GM19239 (cell line): ENCODE measurements around a stretch of chr2.

GRCh38 chr2:160492427-160493215, 986 bp downstream of the RBMS1 start:
- RRBS = 4% methylated on average over 26 of the region's 65 CpGs

- RRBS = no CpG with 5 or more reads among the region's 2 CpGs
These were observed 17.0 kb upstream of the RBMS1 start for GRCh38 chr2:160510534-160511006.

- RRBS = no CpG with 5 or more reads among the region's 6 CpGs
These were observed 319.9 kb upstream of the RBMS1 start for GRCh38 chr2:160813487-160813977.

DNA sequence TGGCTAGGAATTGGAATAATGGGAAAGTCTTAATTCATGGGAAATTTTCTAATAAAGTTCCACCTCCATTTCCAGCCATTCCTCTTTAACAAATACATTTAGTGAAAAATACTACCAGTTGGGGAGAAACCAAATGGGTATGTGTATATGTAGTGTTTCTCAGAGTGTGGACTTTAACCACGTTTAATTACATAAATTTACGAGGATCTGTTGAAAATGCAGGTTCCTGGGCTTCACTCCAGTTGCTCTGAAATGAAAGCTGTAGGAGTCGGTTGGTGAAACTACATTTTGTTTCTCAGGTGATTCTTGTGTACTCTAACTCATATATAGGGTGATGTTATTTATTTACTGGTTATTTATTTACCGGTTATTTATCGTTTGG, 469 bp upstream of the TANK start:
- RRBS = no CpG with 5 or more reads among the region's 5 CpGs

GRCh38 chr2:161162500-161163470, 2.6 kb downstream of the TANK start:
- RRBS = no CpG with 5 or more reads among the region's 3 CpGs

DNA sequence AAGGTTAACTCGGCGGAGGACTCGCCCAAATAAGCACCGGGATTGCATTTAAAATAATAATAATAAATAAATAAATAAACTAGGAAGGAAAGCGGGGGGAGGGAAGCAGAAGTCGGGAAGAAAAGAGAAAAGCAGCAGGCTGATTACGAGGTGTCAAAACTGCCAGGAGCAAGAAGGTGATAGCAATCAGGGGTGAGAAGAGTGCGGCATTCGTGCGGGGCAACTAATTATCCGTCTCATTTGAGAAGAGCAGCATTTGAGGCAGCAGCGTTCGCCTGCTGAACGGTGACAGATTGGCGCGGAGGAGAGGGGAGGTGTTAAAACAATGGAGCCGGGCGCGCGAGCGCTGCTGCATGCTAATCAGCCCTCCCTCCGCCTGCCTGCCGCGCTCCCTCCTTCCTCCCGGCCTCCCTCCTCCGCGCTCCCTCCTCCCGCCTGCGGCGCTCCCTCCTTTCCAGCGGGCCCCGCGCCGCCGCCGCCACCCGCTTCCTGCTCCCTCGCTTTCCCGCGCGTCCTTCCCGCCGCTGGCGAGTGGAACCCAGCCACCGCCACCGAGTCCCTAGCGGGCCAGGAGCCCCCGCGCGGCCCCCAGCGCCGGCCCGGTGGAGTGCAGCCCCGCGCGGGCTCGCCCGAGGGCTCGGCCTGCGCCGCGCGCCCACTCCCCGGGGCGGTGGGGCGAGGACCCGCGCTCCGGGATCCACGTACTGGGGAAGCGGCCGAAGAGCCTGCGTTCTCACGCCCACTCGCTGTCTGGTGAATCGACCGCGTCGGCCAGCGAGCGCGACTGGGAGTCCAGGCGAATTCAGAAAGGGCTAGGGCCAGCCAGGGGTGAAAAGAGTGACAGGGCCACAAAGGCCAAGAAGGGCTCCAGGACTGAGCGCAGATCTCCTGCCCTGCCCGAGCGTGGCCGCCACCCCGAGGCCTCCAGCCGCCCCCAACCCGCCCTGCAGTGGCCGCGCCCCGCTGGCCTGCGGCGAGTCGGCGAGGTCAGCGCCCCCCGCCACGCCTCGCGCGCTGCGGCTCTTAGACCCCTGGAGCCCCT, 69.5 kb upstream of the PSMD14 start:
- RRBS = 2% methylated on average over 21 of the region's 104 CpGs

- RRBS = no CpG with 5 or more reads among the region's 6 CpGs
These were observed 50.9 kb upstream of the PSMD14 start for GRCh38 chr2:161257311-161257731.

GRCh38 chr2:161280973-161281453, 27.2 kb upstream of the PSMD14 start:
- RRBS = no CpG with 5 or more reads among the region's 17 CpGs

- RRBS = no CpG with 5 or more reads among the region's 8 CpGs
These were observed 60.4 kb downstream of the DPP4 start for GRCh38 chr2:162013415-162014133.

DNA sequence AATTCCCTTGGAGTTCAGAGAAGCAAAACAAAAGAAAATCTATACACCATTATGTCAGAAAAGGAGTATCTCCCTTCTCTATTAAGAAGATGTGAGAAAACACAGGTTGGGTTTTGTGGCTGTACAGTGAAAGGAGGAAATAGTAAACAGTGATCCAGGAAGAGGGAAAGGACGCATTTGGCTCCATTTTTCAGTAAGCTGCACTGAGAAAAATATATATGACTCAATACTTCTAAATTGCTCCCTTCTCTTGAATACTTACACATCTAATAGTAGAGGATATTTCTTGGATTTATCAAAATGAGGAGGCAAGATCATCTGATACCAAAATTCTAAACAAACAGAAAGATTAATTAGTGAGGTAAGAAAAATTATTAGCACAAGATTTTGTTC, 59.9 kb downstream of the DPP4 start:
- RRBS = no CpG with 5 or more reads among the region's 1 CpG

GRCh38 chr2:162328849-162329250, 10.4 kb upstream of the IFIH1 start:
- RRBS = no CpG with 5 or more reads among the region's 5 CpGs

- RRBS = no CpG with 5 or more reads among the region's 46 CpGs
These were observed 387.6 kb downstream of the FIGN start for GRCh38 chr2:163347910-163348879.

- RRBS = no CpG with 5 or more reads among the region's 3 CpGs
These were observed 8.0 kb downstream of the FIGN start for GRCh38 chr2:163727922-163728139.

DNA sequence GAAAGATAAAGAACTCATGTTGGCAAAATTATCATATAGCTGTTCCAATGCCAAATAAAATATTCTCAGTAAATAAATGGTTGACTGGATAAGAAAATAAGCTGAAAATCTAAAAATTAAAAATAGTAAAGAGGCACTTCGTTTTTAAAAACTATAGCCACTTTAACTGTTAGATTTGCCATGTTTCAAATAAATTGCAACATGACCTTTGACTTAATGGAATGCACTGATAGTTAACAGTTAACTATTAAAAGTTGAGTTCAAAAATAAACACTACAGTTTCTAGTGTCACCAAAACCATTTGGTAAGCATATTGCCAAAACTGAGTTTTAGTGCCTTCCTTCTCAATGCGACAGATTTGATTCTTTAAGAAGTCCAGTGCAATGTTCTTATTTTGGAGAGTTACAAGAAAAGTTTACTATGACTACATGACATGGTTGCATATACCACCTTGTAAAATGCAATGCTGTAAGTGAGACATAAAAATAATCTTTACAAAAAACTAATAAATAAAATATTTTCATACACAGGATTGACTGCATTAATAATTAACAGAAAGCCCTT, 54.0 kb downstream of the GRB14 start:
- RRBS = no CpG with 5 or more reads among the region's 2 CpGs

DNA sequence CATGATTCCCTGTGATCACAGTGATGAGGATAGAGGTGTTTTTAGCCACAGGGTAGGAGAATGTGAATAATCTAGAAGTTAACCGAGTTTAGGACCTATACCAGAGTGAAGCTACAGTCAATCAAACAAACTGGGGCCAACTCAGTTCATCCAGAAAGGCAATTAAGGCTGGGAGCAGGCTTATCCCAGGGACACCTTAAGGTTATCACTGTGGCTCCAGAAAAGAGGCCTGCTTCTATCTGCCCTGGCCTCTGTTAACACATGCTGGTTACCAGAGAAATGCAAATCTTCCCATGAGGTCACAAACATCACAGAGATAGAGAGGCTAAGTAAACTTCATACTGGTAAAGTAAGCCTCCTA, 93.2 kb upstream of the GRB14 start:
- RRBS = no CpG with 5 or more reads among the region's 1 CpG

DNA sequence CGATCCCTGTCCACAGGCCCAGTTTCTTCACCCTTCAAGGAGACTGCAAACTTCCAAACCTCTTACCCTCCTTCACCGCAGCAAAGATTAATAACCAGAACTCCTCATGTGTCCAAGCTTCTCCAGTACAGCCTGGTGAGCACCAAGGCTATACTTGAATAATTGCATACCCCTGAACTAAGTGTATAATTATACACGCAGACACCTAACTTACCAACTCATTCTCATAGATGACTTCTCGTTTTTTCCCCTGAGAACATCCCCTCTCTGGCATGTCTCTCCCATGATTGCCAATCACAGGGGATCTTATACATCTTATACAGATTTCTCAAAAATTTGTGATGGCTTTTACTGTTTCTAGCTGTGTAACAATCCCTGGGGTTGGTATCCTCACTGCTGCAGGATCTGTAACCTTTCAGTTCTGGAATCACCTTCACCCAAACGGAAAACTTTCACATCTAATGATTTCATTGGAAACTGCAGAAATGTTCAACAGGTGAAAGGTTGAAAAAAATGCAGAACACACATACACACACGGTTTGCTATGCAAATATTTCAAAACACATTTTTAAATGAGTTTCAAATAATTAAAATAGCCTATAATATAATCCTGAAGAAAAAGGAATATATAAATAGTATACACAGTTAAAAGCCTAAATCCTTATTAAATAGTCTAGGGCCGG, 18.1 kb downstream of the COBLL1 start:
- RRBS = no CpG with 5 or more reads among the region's 7 CpGs

DNA sequence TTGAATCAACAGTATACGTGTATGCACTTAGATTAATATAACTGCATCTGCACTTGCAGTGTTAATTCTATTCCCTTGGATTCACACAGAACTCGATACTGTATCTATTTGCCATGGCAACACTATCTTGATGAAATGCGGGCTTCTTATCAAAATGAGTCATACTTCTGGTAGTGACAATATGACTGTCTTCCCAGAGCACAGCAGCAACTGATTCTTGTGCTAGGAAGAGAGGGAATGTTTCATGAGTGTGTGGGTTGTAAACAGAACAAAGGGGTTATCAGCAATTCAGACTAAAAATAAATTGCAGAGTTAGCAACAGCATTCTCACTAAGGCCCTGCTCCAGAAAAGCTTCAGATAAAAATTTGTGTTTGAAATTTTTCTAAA, 99.7 kb upstream of the SLC38A11 start:
- RRBS = no CpG with 5 or more reads among the region's 3 CpGs

DNA sequence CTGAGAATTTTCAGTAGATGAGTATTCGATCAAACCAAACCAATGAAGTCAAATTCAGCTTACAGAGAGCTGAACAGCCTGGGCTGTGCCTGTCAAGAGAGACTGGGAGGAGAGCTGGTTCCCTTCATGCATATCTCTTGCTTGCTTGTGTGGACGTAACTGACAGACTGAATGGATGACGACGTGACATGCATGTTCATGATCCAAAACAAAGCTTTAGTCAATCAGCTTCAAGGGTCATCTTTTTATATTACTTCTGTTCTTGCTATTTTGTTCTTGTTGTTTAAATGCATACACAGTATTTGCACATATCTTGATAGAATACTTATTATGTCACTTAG, 145.2 kb downstream of the GALNT3 start:
- RRBS = no CpG with 5 or more reads among the region's 4 CpGs

GRCh38 chr2:166182735-166182934, 54.8 kb upstream of the SCN1A start:
- RRBS = no CpG with 5 or more reads among the region's 1 CpG